Cytotoxic T cell (primary cell): Measurements from ENCODE around the gene TECTA.

DNA sequence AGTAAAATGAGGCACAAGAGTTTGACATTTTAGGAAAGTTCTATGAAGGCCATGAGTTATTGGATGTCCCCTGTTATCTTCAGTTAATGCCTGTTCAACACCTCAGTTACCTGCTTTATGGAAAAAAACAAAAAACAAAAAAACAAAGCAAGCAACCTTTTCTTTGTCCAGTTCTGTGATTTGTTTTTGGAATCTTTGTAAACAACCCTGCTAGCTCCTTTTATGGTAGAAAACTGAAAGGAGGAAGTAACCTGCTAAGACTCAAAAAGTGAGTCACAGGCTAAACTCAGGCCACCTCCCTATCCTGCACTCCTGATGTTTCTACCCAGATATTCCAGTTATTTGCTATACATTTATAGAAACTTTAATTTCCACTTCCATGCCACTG is 20.6 kb upstream of the TLCD5 start:
- PRO-cap, 2 experiments = no peak in any of the 2 experiments

- PRO-cap, 2 experiments = no peak in any of the 2 experiments
Observed at GRCh38 chr11:120364958-120365285, 28.7 kb downstream of the ARHGEF12 start.

DNA sequence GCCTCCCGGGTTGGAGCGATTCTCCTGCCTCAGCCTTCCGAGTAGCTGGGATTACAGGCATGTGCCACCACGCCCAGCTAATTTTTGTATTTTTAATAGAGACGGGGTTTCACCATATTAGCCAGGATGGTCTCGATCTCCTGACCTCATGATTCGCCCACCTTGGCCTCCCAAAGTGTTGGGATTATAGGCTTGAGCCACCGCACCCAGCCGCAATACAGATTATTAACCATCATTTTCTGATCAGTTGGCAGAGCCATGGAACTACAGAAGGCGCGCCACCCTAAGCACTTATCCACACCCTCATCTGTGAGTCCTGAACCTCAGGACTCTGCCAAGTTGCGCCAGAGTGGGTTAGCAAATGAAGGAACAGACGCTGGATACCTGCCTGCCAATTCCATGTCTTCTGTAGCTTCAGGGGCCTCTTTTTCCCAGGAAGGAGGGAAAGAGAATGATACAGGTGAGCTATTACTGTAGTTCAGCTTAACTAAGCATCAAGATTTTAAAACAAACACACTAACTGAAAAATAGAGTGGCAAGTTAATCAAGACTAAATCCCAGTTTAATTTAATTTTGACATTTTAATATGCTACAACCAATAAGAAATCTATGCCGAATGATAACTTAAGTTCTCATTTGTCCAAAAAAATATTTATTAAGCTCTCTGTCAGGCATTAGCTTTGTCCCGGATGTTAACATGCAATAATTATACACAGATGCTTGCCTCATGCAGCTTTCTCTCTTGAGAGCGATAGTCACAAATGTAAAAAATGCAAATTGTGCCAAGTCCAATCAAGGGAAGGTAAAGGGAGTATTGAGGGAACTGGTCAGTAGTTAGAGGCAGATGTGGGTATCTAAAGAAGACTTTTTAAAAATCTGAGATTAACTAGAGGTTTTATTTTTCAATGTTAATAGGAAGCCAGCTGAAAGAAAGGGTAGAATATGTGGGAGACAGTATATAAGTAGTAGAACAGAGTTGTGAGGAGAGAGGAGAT is 60.0 kb upstream of the GRIK4 start:
- PRO-cap, 2 experiments = no peak in any of the 2 experiments

DNA sequence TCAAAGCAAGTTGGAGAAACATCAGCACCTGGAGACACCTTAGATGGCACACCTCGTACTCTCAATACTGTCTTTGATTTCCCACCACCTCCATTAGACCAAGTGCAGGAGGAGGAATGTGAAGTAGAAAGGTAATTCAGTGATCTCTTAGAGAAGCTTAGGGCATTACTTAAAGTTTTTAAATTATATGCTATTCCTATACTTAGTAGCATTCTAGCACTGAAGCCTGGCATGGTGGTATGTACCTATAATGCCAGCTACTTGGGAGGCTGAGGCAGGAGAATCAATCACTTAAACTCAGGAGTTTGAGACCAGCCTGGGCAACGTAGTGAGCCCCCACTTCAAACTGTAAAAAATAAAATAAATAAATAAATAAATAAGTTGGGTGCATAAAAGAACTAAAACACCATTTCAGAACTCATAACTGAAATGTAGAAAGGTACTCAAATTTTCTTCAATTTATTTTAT is 54.4 kb upstream of the GRIK4 start:
- PRO-cap, 2 experiments = no peak in any of the 2 experiments

- PRO-cap, 2 experiments = no peak in any of the 2 experiments
Observed at GRCh38 chr11:120485712-120486275, 25.8 kb upstream of the GRIK4 start.

DNA sequence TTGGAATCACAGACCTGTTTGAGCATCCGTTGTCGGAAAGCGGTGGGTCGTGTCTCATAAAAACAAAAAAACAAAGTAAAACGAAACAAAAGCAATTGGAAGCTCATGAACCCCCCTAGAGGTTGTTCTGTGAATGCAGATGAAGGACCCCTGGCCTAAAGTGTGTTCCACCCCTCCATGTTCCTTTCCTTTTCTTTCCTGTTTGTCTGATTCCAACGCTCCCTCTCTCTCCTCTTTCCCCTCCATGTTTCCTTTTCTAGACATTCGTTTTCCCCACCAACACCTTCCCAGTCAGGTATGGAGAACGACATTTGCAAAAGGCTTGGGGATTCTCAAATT is 203.8 kb downstream of the GRIK4 start:
- PRO-cap, 2 experiments = no peak in any of the 2 experiments

GRCh38 chr11:121024370-121025512 is 839 bp downstream of the TBCEL start:
- PRO-cap, 2 experiments = no peak in any of the 2 experiments

GRCh38 chr11:121101019-121101397 is at the start of gene TECTA:
Gene TECTA, plus strand, starts transcription at chr11:121101243.
- PRO-cap, 2 experiments = no peak in any of the 2 experiments

GRCh38 chr11:121111615-121111815 is 10.5 kb downstream of the TECTA start:
- PRO-cap, 2 experiments = no peak in any of the 2 experiments

DNA sequence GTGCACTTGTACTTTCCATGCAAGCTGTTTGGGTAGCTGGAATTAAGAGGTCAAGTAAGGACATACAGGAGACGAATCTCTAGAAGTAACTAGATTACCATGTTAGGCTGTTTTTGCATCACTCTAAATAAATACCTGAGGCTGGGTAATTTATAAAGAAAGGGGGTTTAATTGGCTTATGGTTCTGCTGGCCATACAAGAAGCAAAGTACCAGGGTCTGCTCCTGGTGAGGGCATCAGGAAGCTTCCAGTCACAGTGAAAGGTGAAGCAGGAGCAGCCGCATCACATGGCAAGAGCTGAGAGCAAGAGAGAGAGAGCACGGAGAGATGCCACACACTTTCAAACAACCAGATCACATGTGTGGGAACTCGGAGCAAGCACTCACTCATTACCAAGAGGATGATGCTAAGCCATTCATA is 61.9 kb upstream of the SC5D start:
- PRO-cap, 2 experiments = no peak in any of the 2 experiments

DNA sequence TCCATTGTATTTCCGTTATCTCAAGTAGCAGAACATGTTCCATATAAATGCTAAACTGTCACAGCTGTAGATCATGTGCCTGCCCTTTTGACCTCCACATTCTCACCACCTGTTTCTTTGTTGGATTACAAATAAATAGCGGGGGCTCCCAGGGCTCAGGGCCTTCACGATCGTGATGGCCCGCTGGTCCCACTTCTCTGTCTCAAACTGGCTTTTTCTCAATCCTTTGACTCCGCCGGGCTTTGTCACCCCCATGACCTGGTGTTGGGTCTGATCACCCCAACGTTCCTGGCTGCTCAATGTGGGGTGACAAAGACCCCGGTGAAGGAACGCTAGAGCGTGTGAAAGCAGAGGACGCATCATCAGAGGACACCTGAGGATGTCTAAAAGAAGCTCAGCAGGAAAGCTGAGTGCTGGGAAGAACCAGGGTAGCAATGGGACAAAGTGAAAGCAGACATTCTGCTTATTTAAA is 55.9 kb upstream of the SC5D start:
- PRO-cap, 2 experiments = no peak in any of the 2 experiments

- PRO-cap, 2 experiments = no peak in any of the 2 experiments
Observed at GRCh38 chr11:121293340-121293658, 728 bp downstream of the SC5D start.

DNA sequence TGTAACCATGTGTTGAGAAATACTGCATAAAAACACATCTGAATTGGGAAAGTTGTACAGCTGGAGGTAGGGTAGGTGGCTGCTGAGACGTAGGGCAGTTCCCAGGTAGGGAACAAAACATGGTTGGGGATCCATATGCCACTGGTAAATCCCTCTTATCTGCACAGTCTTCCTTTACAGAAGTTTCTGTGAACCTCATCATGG is 66.3 kb downstream of the SC5D start:
- PRO-cap, 2 experiments = no peak in any of the 2 experiments

- PRO-cap, 2 experiments = no peak in any of the 2 experiments
Observed at GRCh38 chr11:121383577-121384180, 68.4 kb upstream of the SORL1 start.

DNA sequence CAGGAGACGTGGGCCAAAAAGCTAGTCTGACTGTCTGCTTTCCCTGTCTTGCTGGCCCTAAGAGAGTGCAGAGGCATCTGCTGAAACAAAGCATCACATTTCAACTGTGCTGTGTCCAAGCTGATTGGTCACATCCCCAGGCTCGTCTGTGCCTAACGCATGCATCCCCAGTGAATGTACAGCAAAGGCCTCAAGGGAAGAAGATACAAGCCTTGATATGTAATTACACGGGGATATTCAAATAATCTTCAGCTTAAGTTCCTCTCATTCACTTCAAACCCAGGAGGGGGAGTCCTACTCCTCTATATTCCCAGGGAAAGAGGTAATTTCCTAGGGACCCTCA is 5.4 kb upstream of the SORL1 start:
- PRO-cap, 2 experiments = no peak in any of the 2 experiments

DNA sequence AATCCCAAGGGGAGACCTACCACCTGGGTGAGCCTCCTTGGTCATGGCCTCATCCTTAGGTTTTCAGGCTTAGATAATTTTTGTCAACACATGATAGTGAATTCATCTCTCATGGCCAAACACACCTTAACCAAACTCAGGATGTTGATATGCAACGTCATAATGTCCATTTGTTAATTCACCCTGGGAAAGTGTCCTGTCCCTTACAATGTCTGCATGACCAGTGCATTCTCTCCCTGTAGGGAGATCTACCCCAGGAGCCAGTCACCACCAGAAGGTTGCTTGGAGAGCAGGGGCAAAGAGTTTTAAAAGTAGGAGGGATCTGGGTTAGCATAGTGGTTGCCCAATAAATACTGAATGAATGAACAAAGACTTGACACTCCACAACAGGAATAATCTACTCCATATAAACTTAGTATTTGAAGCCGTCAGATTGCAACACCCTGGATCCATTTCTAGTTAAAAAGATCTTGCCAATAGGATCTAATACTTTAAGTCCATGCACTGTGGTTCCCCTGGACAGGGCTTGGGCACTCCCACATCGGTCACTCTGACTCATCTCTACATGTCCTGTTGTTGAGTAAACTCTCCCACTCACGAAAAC is 182.5 kb downstream of the SORL1 start:
- PRO-cap, 2 experiments = no peak in any of the 2 experiments

GRCh38 chr11:121673022-121673533 is 221.0 kb downstream of the SORL1 start:
- PRO-cap, 2 experiments = no peak in any of the 2 experiments

DNA sequence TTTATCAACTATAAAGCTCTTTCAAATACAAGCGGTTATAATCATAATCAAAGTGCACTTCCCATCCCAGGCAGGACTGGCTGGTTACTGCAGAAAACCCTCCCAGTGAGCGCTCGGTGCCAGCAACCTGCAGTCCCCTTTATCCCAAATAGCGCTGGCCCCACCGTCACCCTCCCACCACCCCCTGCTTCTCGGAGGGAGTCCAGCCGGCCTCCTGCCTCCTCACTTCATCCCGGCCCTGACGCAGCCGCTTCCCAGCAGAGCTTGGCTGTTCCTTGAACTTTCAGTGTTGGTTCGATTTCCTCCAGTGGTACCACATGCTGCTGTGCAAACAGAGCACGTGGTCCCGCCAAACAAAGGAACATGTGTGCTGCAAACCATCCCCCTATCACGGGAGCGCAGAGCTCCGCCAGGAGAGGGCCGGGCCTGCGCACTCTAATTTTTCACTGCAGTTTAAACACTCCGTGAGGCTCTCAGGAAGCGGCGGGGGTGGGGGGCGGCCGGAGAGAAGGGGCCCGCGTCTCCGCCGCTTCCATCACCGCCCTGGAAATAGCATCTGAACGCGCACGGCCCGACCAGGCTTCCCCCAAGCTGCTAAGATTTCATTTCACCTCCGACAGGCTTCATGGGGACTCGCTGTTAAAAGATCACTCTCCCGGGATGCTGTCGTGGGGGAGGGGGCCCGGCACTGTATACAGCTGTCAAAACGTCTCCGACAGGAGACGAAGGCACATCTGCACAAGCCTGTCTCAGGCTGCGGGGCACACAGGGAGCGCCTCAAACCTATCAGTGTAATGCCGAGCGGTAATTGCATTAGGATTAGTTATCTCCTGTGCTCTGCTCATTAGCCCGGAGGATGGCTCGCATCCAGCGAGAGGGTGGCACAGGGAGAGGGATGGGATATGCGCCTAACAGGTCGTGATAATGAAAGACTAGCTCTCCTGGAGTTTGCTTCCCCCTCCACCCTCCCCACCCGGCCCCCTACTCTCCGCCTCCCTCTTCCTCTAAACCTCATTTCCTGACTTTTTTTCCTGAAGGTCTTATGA is 270.5 kb downstream of the SORL1 start:
- PRO-cap, 2 experiments = no peak in any of the 2 experiments

GRCh38 chr11:121931888-121932130 is 184.2 kb downstream of the BLID start:
- PRO-cap, 2 experiments = no peak in any of the 2 experiments

DNA sequence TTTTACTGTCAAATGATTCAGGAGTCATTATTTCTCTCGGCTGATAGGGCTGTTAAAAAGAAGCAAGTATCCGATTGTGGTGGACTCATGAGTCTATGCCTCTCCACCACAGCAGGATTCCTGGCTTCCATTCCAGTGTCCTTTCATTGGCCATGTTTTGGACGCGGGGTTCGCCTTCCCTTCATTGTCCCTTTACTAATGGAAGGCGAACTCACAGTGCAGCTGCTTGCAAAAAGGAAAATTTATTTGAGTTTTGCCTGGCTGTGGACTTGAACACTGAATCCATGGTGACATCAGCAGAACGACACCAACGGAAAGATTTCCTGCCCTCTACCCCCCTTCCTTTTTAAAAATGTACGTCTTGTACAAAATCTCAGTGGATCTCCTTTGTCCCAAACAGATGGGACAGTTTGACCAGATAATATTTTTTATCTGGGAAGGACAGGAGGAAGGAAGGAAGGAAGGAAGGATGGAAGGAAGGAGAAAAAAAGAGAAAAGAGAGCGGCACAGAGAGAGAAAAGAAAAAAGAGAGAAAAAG is 40.2 kb upstream of the BLID start:
- PRO-cap, 2 experiments = no peak in any of the 2 experiments